Glomerular endothelial cell (primary cell): ENCODE measurements around the genes MELTF and RUBCN.

DNA sequence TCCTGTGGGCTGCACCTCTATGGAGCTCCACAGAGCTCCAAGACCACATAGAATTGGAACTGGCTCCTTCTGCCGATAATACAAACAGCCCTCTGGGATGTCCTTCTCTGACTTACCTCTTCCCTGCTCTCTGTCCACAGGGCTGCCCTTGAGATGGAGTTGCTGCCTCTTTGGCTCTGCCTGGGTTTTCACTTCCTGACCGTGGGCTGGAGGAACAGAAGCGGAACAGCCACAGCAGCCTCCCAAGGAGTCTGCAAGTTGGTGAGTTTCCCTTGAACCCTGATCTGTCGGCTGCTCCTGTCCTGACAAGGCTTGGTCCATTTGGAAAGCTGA is 14.9 kb downstream of the NRROS start:
- RAMPAGE, long total RNA: no peak

GRCh38 chr3:196659940-196660956 is 20.8 kb downstream of the NRROS start:
- RAMPAGE, long total RNA: no peak

DNA sequence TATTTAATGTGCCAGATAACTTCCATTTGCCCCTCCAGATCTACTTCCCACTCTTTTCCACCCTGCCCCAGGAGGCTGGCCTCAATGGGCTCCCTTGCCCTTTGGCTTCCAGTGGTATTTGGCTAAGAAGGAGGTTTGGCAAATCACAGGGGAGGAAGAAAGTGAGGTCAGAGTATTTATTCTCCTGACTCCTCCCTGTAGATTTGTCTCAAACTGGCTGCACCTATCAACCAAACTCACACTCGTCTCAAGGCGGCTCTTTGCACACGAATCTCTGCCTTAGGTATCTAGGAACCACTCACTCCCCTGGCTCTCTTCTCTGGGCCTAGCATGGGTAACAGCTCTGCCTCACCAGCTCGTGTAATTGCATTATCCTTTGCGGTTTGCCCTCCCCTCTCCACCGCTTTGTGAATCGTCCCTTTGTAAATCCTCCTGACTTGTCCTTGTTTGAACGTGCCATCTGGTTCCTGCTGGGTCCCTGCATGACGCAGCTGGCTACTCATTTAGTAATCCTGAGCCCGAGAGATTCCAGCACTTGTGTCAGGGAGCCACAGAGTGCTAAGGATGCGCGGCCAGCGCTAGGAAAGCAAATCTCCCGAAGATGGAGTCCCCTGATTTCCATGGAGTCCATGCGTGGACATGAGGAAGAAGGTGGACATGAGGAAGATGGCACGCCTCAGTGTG is 26.5 kb downstream of the NRROS start:
- RAMPAGE, long total RNA: no peak

DNA sequence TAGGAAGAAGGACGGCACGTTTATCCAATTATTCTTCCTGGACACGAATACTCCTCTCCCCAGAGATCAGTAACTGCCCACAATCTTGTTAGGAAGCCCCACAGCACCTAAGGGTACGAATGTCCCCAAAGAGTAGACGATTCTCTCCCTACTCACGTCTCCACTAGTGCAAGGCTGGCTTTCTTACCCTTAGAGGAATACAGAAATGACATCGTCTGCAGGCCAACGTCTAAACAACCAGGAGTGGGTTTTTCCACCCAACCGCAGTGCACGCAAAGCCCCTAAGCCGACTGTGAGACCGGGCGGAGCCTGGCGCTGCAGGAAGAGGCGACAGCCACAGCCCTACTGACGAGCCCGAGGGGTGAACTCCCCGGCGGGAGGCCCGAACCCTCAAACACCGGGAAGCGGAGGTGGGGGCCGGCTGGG is 295 bp downstream of the CEP19 start:
- RAMPAGE, long total RNA: no peak

DNA sequence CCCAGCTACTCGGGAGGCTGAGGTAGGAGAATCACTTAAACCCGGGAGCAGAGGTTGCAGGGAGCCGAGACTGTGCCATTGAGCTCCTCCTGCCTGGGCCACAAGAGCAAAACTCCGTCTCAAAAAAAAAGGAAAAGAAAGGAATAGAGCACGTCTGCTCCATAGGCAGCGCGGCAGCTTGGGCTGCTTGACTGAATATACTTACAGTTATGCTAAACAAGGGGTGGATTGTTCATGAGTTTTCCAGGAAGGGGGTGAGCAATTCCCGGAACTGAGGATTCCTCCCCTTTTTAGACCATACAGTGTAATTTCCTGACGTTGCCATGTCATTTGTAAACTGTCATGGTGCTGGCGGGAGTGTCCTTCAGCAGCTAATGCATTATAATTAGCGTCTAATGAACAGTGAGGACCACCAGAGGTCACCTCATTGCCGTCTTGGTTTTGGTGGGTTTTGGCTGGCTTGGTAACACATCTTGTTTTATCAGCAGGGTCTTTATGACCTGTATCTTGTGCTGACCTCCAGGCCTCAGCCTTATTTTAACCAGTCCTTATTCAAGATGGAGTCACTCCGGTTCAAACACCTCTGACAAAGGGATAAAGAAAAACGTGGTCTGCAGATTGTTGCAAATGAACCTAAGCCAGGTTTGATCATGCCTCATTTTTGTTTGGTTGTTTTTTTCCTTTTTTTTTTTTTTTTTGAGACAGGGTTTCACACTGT is 25.0 kb upstream of the SENP5 start:
- RAMPAGE, long total RNA: no peak

DNA sequence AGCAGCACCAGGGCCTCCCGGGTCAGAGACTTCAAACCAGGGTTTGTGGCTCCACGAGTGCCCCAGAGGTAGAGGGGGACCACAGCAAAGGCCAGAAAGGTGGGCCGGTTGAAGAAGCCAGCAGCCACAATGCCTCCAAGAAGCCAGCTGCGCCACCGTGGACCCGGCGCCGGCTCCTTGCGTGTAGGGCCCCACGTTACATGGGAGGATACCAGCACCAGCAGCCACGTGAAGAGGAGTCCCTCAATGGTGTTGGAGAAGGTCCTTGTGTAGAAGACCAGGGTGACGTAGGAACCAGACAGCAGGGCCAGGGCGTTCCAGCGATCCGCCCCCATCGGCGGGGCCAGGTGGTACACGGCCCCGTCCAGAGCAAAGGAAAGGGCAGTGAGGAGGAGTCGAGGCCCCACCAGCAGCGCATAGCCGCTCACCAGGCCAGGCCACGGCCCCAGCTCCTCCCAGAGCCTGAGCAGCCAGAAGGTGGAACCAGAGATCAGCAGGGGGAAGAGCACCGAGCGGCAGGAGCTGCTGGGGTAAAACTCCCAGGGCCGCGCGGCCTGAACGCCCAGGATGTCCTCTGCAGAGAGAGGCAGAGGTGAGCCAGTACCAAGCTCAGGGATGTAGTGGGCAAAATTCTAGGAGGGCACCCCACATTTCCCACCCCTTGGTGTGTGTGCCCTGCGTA is 5.8 kb downstream of the NCBP2AS2 start:
- RAMPAGE, long total RNA: no peak

DNA sequence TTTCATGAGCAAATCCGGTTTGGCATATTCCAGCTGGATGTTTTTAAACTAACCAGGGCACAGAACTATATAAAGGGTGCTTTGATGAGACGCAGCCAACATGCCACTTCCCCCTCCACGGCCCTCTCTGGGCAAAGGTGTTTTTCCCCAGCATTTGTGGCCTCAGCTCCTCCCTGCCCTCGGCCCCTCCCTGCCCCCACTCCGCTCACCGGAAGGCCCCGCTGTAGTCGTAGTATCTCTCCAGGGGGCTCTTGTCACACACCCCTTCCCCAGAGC is 6.9 kb downstream of the MELTF start:
- RAMPAGE, long total RNA: no peak

- RAMPAGE, long total RNA: no peak
Observed at GRCh38 chr3:197029268-197030430, at the start of gene MELTF. Gene MELTF (minus strand): TSS chr3:197029817.

GRCh38 chr3:197468749-197469540 is 86.8 kb downstream of the BDH1 start:
- RAMPAGE, long total RNA: no peak

DNA sequence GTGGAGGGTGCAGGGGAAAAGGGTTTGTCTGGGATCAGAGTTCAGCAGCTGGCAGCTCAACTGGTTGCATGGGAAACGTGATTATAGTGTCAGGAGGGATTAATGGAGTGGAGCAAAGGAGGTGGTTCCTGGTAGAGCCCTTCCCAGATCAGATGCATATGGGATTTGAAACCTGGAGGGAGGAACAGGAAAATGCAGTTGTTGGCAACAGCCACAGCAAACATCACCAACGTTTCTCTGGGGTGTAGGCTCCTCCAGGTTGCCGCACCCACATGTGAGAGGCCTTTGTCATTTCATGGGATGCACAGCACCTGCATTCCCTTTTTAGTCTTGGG is 61.4 kb downstream of the BDH1 start:
- RAMPAGE, long total RNA: no peak

GRCh38 chr3:197509567-197510628 is 45.9 kb downstream of the BDH1 start:
- RAMPAGE, long total RNA: no peak

DNA sequence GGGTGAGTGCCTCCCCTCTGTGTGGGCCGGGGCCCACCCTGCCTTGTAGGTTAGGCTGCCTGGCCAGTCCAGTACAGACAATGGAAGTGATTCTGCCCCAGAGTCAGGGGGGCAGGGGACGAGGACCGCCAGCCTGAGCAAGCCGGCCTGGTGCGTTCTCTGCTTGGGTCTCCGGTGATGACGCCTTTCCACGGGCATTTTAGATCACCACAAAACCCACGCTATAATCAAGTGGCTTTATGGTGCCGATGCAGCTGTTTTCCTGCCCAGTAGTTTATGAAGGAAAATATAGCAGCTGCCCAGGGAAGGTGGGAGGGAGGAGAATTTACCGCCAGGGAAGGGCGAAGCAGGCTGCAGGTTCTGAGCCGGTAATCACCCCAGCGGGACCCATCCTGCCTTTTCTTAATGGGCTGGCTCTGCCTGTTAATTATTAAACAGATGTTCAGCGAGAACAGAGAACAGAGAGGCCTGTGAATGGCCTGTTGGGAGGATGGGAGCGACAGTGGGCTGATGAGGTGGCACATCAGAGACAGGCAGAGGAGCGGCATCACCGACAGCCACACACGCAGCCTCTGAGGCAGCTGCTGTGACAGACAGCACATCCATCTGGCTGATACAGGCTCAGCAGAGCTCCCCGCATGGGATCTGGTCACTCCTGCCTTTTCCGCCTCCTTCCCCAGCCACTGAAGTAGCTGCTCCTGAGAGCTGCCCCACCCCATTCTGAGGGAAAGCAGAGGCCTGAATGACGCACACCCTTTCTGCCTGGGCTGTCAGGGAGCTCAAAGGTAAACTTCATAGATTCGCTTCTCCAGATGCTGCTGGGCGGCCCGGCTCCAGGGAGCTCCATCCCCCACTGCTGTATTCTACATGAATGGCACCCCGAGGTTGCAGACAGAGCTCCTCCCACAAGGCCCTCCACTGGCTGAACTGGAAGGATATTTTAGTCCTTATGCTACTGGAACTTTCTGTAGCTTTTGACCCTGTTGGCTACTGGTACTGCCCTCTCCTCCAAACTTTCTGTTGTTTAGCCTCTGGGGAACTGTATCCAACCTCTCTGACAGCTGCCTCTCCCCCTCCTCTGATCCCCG is 35.0 kb downstream of the BDH1 start:
- RAMPAGE, long total RNA: no peak

- RAMPAGE, long total RNA: no peak
Observed at GRCh38 chr3:197572884-197573753, 17.4 kb upstream of the BDH1 start.

GRCh38 chr3:197659160-197659728 is 77.5 kb downstream of the RUBCN start:
- RAMPAGE, long total RNA: no peak

- RAMPAGE, long total RNA: no peak
Observed at GRCh38 chr3:197730986-197731508, 5.7 kb downstream of the RUBCN start.

DNA sequence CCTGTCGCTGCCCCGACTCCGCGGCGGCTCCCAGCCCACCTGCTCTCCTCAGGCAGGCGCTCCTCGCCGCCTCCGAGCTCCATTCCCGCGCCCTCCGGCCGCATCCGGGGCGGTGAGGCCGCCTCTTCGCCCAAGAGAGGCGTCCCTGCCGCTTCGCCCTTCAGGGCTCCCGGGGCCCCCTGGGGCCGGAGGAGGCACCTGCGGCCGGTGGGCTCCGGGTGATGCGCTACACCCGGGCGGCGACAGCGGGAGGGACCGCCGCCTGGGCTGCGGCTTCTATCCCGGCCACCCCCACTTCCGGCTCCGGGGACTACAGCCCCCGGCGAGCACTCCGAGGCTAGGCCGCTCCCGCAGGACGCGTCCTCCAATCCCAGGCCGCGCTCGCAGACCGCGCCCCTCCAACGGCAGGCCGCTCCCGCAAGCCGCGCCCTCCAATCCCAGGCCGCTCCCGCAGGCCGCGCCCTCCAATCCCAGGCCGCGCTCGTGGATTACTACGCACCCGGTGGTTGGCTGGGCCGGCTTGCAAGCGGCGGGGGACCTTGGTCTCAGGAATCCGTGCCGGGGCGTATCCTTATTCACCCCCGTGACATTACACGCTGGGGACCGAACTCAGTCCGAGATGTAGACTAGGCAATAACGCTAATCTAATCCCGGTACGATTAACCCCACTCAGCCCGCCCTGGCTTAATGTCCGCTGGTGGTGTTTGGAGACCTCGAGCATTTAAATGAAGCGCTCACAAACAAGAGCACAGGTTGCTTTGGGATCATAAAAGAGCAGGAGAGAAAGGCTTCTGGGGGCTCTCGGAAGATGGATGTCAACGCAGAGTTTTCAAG is at the start of gene RUBCN:
Gene RUBCN, minus strand, starts transcription at position 289 of the 834 bp plus-strand sequence.
- RAMPAGE, long total RNA: no peak

DNA sequence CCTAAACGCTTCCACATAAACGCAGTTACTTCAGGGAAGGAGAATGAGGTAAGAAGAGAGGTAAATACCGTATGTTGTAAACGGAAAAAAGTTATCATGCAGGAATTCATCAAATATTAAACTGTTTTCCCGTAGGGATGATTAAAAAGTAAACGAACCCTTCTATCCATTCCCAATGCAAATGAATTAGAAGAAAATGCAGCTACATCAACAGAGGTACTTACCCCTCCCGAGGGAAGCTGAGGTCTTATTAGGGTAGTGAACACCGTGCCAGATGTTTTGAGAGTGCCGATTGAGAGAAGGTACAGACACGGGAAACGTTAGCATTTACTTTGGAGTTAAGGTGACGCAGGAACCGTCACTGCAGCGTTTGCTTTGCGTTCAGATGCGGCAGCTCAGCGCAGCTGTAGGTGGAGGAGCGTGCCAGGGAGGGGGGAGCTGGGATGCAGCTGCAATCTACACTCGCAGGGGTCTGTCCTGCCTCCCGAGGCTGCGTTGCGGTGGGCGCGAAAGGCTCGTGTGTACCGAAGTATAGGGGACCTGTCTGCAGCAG is 562 bp upstream of the FYTTD1 start:
- RAMPAGE, long total RNA: no peak

- RAMPAGE, long total RNA: no peak
Observed at GRCh38 chr3:197889067-197890151, 60.6 kb upstream of the RPL35A start.

GRCh38 chr3:198032480-198032886 is 72.5 kb downstream of the LMLN start:
- RAMPAGE, long total RNA: no peak

GRCh38 chr3:198038863-198039432 is 78.9 kb downstream of the LMLN start:
- RAMPAGE, long total RNA: no peak